ENCODE measurements around a stretch of chr2.

DNA sequence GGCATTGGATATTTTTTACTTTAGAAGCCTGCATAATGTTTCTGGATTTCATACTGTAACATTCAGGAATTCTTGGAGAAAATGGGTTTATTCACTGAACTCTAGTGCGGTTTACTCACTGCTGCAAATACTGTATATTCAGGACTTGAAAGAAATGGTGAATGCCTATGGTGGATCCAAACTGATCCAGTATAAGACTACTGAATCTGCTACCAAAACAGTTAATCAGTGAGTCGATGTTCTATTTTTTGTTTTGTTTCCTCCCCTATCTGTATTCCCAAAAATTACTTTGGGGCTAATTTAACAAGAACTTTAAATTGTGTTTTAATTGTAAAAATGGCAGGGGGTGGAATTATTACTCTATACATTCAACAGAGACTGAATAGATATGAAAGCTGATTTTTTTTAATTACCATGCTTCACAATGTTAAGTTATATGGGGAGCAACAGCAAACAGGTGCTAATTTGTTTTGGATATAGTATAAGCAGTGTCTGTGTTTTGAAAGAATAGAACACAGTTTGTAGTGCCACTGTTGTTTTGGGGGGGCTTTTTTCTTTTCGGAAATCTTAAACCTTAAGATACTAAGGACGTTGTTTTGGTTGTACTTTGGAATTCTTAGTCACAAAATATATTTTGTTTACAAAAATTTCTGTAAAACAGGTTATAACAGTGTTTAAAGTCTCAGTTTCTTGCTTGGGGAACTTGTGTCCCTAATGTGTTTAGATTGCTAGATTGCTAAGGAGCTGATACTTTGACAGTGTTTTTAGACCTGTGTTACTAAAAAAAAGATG lies 50.5 kb upstream of the PDK1 start:
- PRO-cap, result no peak
- RAMPAGE, long total RNA, 2 experiments, result no peak in any of the 2 experiments

- PRO-cap, result no peak
- RAMPAGE, long total RNA, 2 experiments, result no peak in any of the 2 experiments
Observed at GRCh38 chr2:172783052-172783503, 47.4 kb downstream of the RAPGEF4 start.

GRCh38 chr2:172925279-172926187 lies 150.1 kb upstream of the MAP3K20 start:
- PRO-cap, result no peak
- RAMPAGE, long total RNA, 2 experiments, result start-site peak on the plus strand in 1 of 2 experiments, at chr2:172925606-172926239 at its widest, 19 reads per replicate

- PRO-cap, result no peak
- RAMPAGE, long total RNA, 2 experiments, result no peak in any of the 2 experiments
Observed at GRCh38 chr2:173049196-173050022, 26.2 kb upstream of the MAP3K20 start.

GRCh38 chr2:173190664-173191415 lies 115.2 kb downstream of the MAP3K20 start:
- PRO-cap, result no peak
- RAMPAGE, long total RNA, 2 experiments, result no peak in any of the 2 experiments

DNA sequence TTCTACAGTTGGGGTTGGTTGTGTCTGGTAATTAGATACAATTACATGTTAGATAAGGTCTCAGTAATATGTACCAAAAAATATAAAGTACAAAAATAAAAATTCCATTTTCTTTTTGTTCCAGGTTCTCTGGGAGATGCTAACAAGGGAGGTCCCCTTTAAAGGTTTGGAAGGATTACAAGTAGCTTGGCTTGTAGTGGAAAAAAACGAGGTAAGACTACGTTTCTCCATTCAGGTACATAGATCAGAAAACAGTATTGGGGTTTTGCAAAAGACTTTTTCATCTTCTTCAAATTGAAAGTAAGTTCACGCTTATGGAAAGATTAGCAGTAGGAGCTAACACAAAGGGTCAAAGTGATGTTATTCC lies 122.2 kb downstream of the MAP3K20 start:
- PRO-cap, result no peak
- RAMPAGE, long total RNA, 2 experiments, result no peak in any of the 2 experiments

GRCh38 chr2:173205603-173205898 lies 129.9 kb downstream of the MAP3K20 start:
- PRO-cap, result no peak
- RAMPAGE, long total RNA, 2 experiments, result no peak in any of the 2 experiments

- PRO-cap, result no peak
- RAMPAGE, long total RNA, 2 experiments, result no peak in any of the 2 experiments
Observed at GRCh38 chr2:173353986-173354208, 775 bp upstream of the CDCA7 start.

- PRO-cap, result no peak
- RAMPAGE, long total RNA, 2 experiments, result no peak in any of the 2 experiments
Observed at GRCh38 chr2:173355286-173356042, 792 bp downstream of the CDCA7 start.

DNA sequence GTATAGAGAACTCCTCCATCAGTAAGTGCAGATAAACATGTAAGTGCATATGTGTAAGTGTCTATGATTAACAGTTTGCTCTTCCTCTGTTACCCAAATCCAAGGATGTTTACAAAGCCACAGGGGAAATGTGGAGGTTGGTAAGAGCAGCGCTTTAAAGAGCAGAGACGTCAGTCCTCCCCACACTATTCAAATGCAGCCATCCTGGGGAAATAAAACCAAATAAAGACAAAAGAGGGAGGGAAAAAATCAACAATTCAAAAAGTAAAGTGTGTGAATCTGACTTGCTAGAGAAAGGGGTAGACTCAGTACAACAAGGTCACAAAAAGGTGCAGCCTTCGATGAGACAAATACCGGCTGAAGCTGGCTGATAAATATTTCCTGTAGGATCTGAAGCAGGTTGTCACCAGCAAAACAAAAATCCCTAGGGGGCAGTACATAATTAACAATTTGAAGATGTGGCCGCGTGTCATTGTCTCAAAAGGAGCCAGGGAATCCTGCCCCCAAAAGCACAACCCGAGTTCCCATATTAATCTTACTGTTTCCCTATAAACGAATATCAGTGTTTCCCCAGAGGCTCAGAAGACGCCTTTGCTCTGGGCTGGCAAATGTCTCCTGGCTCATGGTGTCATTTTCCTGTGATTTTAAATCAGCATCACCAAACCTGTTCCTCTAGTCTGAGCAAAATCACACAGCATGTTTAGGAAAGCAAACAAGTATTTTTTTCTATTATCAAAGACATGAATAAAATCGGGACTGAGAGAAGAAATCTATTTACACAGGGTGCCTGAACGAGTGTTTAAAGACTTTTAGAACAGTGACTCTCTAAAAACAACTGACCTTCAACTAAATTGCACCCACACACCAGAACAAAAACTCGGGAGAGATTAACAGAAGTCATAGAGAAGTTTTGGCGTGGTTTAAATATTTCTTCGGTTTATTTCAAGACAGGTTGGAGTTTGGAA lies 216.7 kb downstream of the CDCA7 start:
- PRO-cap, result no peak
- RAMPAGE, long total RNA, 2 experiments, result no peak in any of the 2 experiments

- PRO-cap, result no peak
- RAMPAGE, long total RNA, 2 experiments, result no peak in any of the 2 experiments
Observed at GRCh38 chr2:173949432-173949986, 15.7 kb downstream of the SP3 start.

DNA sequence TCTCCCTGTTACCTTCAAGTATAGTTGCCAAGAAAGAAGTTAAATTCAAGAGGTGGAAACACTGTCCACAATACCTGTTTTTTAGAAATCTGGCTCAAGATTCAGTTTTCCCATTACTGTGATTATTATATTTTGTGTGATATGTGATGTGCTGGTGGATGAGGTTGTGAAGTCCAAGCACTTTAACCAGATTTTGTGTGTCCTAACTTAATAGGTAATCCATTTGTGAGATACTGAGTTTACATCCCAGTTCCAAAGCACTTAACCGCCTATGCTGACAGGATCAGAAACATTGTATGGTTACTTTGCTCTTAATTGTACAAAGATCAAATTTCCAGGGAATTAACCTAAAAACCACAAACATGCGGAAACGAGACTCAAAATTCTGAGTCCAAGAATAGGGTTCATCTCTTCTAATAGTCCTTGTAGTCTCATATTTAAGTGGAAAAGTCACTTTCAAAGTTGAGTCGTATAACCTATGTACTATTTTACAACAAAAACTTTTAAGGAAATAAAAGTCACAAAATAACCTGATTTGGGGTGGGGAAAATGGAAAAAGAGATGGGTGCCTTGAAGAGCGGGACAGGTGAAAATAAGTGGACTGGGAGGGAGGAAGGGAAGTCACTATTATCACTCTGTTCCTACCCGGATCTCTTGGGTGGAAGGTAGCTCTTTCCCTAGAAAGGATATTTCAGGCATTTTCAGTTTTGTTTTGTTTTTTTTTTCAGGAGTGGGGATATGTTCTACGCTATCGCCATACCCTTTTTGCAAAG lies 1.5 kb upstream of the SP3 start:
- PRO-cap, result no peak
- RAMPAGE, long total RNA, 2 experiments, result no peak in any of the 2 experiments

DNA sequence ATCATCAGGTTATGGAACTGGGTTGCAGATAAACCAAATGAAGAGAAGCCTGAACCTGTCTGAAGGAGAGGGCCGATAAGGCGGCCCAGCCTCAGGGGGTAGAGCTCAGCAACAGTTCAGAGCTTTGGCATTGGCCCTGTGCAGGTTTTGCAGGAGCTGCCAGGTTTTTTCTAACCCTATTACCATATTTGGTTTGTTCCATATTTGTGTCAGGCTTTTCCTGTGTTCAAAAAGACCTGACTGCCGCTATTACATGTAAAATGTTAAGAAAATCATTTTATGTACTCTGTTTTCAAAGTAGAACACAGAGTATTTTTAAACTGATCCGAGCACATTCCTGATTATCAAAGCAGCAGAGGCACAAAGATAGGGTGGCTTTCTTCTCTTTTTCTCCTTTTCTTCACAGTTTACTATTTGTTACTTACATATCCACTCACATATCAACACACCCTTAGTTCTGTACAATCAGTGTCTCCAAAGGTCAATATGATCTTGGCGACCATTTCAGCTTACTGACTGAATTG lies 20.1 kb upstream of the SP3 start:
- PRO-cap, result no peak
- RAMPAGE, long total RNA, 2 experiments, result no peak in any of the 2 experiments

- PRO-cap, result no peak
- RAMPAGE, long total RNA, 2 experiments, result no peak in any of the 2 experiments
Observed at GRCh38 chr2:173997196-173997741, 32.1 kb upstream of the SP3 start.

- PRO-cap, result no peak
- RAMPAGE, long total RNA, 2 experiments, result no peak in any of the 2 experiments
Observed at GRCh38 chr2:174248891-174249177, 502 bp upstream of the OLA1 start.

DNA sequence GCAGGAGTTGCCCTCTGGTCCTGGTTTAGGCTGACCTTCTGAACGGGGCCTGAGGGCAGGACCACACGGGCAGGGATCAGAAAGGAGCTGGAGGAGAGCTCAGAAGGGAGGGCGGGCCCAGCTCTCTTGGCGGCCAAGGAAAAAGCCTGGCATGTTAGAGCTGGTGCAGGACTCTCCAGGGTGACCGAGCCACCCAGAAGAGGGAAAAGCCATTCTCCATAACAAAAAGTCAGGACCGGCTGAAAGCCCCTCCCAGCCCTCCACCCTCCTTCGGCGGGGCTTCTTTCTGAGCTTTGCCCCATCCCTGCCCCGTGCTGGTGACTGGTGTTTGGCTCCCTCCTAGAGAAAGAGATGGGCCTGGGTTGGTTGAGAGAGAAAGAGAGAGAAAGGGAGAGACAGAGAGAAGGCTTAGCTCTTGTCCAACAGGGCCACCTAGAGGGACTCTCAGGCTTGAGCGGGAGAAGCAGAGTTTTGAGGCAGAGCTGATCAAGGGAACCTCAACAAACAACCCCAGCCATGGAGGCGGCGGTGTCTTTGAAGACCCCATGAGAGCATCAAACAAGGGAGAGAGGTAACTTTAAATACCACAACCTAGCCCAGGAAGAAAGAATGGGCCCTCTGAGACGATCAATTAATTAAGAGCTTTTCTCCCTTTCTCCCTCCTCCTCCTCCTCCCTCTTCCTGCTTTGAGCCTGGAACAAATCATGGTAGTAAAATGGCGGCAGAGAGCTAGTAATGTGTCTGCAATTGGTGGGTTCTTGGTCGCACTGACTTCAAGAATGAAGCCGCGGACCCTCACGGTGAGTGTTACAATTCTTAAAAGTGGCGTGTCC lies 50.7 kb downstream of the WIPF1 start:
- PRO-cap, result no peak
- RAMPAGE, long total RNA, 2 experiments, result no peak in any of the 2 experiments

DNA sequence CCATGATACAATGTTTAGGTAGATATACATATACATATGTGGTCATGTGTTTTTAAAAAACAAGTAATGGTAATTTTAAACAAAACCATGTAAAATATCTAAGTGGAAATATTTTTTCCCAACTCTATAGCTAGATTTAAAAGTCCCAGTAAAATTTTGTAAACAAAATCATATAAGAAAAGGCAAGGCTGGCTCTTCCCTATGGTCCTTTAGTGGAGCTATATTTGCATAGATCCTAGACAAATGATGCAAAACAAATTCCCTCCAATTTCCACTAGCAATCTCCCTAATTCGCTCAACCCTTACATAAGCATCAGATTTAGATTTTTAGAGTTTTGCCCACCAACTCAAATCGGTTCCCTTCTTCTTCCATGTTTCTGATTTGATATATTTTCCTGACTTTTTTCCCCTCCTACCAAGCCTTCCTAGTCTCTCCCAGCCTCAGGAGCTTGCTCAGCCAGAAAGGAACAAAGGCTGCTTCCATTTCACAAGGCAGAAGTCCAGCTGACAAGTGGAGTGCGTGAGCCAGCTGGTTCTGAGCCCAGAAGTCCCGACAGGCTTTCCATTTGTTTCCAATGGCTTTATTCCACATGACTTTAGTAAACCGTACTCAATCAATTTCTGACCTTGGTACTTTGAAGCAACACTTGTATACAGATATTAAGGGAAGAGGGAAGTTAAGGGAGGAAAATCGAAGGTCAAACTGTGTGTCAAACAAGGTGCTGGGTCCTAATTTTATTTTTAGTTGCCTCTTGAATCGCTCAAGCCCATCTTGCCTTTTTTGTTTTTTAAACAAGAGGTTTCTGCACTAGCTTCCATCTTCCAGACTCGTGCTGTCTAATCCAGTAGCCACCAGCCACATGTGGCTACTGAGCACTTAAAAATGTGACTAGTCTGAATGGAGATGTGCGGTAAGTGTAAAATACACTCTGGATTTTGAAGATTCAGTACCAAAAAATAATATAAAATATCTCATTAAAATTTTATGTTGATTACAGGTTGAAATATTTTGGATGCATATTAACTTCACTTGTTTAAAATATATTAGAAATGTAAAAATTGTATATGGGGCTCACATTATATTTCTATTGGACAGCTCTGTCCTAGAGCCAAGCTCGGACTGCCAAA lies 36.3 kb downstream of the WIPF1 start:
- PRO-cap, result no peak
- RAMPAGE, long total RNA, 2 experiments, result no peak in any of the 2 experiments

DNA sequence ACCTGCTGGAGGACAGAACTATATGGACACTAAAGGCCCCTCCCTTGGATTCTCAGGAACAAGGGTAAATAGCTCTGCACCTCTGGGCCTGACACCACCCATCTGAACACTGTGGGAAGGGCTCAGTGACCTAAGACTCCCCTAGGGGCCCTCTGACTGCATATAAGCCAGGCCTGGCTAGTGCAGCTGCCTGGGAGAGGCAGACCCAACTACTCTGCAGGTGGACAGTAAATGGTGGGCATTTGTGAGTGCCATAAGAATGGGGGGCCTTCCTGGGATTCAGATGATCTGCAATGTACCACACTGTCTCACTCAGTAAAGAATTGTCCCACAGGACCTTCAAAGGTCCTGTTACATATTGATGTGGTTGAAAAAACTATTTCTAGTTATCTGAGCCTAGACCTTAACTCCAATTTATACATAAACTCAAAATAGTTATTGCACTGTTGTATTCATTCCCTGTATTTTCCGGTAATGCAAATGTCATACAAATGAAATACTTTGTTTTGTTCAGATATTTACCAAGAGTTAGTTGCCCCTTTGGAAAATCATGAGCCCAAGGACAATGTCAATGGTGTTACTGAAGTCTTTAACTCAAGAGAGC lies 11.4 kb upstream of the WIPF1 start:
- PRO-cap, result no peak
- RAMPAGE, long total RNA, 2 experiments, result no peak in any of the 2 experiments

- PRO-cap, result no peak
- RAMPAGE, long total RNA, 2 experiments, result no peak in any of the 2 experiments
Observed at GRCh38 chr2:174611892-174612127, 14.2 kb upstream of the WIPF1 start.

DNA sequence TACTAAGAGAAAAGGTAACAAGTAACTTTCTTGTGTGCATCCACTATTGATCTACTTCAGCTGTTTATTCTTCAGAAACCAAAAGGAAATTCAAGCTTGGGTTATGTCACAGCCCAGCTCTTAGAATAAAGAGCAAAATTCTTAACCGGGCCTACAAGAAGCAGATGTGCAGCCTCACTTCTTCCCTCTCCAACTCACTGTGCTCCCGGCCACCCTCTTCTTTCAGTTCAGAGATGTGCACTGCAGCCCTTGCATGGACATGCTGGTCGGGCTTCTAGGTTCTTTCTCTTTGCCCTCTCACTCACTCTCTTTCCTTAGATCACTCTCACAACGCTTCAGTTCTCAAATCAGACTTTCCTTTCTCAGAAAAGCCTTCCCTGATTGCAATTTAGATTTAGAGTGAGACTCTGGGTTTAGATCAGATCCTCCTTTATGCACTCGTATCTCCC lies 104.1 kb downstream of the CHN1 start:
- PRO-cap, result no peak
- RAMPAGE, long total RNA, 2 experiments, result no peak in any of the 2 experiments